Type B pancreatic cell (in vitro differentiated cells): ENCODE measurements around the genes CLIC6 and DOP1B.

GRCh38 chr21:34618873-34619346 lies 4.0 kb upstream of the RCAN1 start:
- PRO-cap: no peak

- PRO-cap: no peak
These were observed at the start of gene CLIC6 for GRCh38 chr21:34668511-34669220. CLIC6 (plus strand) TSS chr21:34668994.

GRCh38 chr21:34697725-34698527 lies 29.1 kb downstream of the CLIC6 start:
- PRO-cap: no peak

GRCh38 chr21:34713005-34713594 lies 44.3 kb downstream of the CLIC6 start:
- PRO-cap: no peak

DNA sequence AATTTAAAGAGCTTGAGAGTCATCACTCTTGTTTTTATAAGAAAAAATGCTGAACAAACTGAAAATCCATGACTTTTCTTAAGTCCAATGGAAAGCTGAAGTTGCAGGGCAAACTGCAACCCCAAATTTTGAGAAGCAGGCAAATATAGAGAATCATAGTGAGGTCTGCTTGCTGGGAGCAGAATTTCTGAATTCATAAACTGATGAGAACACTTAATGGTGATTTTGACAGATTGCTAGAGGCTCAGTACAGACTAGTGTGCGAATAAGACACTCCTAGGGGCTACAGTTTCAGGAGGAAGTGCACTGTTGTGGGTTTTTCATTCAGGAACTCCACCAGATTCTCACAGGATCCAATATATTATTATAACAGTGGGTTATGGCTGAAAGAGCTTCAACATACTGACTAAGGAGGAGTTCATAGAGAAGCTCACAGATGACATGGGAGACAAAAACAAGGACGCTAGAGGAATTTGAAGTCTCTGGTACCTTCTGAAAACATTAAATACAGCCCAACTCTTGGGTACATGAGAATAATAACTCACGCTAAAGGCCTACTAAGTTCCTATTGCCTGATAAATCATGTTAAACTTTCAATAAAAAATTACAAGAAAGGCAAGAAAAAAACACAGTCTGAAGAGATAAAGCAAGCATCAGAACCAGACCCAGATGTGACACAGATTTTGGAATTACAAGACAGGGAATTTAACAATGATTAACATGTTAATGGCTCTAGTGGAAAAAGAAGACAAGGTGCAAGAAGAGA lies 135.3 kb downstream of the CLIC6 start:
- PRO-cap: no peak

GRCh38 chr21:34826796-34827420 lies 158.1 kb downstream of the CLIC6 start:
- PRO-cap: no peak

- PRO-cap: no peak
These were observed 167.6 kb downstream of the CLIC6 start for GRCh38 chr21:34836087-34837059.

DNA sequence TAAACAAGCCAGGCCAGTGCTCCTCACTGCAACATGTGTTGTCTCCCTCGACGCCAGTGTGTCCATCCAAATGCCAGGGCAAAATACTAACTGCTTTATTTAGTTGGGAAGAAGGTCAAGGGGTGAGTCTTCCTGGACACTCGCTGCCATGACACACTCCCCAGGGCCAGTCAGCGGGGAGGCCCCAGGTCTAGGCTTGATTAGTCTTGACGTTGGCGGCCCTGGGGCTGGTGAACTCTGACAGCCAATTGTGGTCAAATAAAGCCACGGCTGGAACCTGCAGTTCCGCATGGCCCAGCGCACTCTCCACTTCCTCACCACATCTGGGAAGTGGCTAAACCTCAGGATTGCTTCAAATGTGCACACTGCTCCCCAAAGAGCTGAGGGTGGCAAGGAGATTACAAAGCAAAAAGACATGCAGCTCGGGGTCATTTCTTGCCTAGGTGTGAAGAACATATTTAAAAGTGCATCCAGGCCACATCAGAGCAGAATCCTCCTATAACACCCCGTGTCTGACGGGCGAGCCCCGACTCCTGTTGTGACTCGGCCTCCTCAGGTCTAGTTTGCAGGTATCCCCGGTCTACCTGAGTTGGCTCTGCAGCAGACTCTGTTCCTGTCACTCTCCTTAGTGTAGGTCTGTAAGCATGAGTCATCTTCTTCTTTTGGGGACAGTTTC lies 183.5 kb downstream of the RUNX1 start:
- PRO-cap: no peak

GRCh38 chr21:34933872-34934587 lies 115.1 kb downstream of the RUNX1 start:
- PRO-cap: no peak

DNA sequence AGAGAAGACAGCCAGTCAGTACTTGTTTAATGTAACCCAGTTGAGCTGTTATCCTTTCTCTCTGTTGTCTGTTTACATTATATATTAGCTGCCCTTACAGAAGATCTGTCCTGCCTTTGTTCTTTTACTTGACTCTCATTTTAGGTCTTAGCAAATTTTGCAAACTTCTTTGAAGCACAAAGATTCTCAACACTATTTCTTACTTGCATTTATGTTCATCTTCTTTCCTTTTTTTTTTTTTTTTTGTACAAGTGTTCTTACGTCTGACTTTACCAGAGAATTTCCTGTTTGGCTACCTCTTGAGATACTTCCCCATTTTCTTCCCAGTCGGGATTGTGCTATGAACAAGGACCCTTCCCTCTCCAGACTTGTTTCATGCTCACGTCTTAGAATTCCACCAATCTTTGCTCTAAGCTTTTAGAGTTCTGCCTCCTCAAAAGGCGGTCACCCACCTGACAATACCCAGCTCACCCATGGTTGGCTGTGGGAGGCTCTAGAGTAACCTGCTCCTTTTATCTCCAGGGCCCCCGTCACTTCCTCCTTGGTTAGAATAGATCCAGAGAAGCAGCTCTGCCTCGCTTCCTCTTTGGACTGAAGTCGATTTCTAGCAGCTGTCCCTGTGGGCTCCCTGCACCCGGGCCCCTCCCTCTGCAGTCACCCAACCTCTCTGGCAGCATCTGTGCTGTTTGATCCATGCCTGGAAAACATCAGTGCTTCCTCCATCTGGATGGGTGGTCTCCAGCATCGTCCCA lies 53.8 kb upstream of the RUNX1 start:
- PRO-cap: no peak

GRCh38 chr21:35198052-35198400 lies 148.9 kb upstream of the RUNX1 start:
- PRO-cap: no peak

GRCh38 chr21:35503520-35504092 lies 454.5 kb upstream of the RUNX1 start:
- PRO-cap: no peak

DNA sequence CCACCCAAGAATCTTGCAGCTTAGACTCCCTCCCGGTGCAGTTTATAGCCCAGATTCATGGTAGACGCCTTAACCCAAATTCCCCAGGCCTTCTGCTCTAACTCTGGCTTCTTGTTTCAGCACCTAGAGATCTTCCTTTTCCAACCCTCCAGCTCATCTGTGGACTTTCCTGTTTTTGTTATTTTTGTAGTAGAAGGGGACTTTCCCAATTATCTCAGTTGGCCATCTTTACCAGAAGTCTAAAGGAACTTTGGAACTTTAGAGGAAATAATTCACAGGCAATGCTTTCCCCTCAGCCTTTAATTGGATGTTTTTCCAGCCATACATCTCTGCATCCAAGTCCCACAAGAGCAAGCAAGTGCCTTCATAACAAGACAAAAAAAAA lies 377.5 kb downstream of the SETD4 start:
- PRO-cap: no peak

DNA sequence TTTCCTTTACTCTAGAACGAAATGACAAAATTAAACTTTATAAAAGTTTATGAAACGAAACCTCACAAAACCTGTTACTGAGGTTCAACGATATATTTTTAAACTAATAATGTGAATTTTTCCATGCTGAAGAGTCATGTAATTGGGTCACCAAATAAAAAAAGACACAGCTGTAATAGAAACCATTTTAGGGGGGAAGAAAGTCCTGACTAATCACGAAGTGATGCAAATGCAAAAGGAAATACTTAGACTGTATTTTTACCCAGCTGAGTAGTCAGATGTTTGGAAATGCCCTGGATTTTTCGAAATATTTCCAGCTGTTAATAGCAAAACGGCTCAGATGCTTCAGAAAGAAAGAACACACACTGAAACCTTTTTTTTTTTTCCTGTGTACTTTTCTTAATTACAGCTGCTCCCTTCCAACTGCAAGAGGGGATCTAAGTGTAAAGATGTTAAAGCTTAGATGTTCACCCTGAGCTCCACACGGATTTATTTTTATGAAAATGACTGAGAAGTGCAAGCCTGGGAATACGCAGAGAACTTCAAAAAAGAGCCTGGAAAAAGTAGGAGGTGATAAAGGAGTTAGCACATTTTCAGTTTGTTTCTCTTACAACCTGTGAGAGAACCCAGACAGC lies 210.2 kb downstream of the SETD4 start:
- PRO-cap: no peak

DNA sequence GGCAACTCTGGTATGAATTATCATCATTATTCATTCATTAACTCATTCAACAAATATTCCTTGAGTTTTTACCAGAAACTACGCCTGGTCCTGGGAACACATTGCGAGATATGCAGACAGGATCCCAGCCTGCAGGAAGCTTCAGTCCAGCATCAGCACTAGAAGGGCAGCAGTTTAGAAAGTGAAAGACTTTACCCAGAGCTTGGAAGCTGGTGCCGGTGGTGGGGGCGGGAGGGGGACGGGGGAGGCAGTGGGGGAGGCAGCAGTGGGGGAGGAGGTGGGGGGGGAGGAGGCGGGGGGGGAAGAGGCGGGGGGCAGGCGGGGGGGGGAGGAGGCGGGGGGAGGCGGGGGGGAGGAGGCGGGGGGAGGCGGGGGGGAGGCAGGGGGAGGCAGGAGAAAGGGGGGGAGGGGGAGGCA lies 55.8 kb downstream of the SETD4 start:
- PRO-cap: no peak

- PRO-cap: no peak
These were observed 4.3 kb upstream of the CBR1 start for GRCh38 chr21:36065524-36065869.

DNA sequence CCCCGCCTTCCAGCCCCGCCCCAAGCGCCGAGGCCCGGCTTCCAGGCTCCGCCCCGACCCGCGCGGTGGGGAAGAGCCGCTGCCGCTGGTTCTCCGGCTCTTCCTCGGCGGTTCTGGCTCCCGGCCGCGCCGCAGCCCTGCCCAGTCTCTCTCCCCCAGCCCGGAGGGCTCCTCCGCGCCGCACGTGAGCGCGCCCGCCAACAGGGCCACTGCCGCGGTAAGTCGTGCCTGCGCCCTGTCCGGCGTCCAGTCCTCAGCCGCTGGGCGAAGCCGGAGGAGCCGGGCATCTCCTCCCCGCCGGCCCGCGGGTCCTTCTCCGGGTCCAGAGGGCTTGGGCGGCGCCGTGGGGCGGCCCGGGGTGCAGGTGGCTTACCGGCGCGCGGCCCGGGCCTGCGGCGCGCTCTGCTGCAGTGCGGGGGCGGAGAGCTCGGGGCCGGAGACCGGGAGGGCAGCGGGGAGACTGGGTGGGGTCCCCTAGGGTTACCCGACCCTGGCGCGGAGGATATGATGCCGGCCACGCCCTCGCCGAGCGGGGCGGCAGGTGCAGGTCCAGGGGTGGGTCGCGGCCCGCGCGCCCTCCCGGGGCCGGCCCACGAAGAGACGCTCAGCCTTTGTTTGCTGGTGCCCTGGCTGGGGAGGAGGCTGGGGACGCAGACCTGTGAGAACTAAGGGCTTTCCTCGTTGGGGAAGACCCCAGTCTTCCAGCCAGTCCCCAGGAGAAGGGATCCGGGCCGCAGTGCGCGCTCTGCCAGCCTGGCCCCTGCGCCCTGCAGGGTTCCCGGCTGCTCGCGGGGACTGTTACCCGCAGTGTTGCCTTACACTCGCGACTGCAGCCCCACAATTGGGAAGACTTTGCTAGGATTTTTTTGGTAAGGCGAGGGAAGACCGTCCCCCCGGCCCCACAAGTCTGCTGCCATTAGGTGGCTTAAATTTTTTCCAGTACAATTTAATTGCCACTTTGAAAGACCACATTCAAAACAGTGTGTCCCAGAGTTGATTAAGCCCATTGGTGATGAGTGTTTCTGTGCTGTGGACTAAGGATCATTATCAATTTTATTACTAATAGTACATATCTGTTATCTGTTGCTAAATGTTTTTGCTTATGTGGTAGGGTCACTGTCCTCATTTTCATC lies at the start of gene DOP1B:
Gene DOP1B (plus strand): TSS at position 98 of the 1,133 bp plus-strand sequence.
- PRO-cap: bidirectional peak, plus-strand start at position 99 of the sequence, minus-strand start at position 115 of the sequence

GRCh38 chr21:36245809-36246638 lies 74.0 kb upstream of the MORC3 start:
- PRO-cap: no peak

GRCh38 chr21:36260264-36260953 lies 59.6 kb upstream of the MORC3 start:
- PRO-cap: no peak

DNA sequence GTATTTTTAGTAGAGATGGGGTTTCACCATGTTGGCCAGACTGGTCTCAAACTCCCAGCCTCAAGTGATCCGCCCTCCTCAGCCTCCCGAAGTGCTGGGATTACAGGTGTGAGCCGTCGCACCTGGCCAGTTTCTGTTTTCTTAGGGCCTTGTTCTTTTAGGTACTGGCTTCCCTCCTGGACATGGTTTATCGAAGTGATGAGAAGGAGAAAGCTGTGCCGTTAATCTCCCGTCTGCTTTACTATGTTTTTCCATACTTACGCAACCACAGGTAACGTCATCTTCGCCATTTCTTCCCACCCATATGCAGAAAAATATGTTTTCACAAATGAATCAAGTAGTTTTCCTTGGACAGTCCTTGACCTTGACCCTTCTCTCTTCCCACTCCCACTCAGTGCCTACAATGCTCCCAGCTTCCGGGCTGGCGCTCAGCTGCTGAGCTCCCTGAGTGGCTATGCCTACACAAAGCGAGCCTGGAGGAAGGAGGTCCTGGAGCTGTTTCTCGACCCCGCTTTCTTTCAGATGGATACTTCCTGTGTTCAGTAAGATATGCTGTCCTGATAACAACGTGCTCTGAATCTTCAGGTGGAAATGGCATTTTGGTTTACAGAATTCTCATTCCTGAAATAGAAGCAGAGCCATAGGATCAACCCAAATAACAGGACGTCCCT lies 42.0 kb upstream of the MORC3 start:
- PRO-cap: no peak